Parotid gland (tissue), 1 donor: ENCODE results near the gene ZNF408.

DNA sequence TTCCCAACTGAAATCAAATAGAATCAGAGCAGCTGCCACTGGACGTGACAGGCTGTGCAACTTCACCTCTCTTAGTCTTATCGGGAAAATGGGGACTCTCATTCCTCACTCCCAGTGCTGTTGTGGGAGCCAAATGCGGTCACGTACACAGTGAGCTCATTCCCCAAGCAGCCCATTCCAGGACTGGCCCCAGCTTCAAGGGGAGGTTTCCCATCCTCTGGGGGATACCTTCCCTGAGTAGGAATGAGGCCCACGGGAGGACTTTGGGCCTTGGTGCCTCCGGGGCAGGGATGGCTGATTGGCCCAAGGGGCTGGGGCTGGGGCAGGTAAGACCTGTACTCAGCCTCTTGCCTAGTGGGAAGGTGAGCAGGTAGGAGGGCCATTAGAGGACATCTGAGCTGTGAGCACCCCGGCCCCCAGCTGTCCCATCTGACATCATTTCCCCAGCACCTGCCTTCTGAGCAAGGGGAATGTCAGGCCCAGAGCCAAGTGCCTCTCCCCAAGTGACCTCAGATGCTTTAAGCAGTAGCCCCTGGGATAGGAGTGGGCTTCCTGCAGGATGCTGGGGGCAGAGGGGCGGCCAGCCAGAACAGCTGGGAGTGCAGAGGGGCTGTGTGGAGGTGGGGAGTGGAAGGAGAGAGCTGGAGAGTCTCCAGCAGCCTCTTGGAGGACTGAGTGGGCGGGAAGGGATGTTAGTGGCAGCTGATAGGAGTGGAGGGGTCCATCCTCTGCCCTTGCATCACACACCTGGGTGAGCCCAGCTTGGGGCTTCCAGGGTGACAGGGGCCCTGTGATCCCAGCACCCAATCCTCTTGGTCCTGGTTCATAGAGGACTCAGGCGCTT, 58.4 kb downstream of the CD82 start:
- PRO-cap, result no peak

DNA sequence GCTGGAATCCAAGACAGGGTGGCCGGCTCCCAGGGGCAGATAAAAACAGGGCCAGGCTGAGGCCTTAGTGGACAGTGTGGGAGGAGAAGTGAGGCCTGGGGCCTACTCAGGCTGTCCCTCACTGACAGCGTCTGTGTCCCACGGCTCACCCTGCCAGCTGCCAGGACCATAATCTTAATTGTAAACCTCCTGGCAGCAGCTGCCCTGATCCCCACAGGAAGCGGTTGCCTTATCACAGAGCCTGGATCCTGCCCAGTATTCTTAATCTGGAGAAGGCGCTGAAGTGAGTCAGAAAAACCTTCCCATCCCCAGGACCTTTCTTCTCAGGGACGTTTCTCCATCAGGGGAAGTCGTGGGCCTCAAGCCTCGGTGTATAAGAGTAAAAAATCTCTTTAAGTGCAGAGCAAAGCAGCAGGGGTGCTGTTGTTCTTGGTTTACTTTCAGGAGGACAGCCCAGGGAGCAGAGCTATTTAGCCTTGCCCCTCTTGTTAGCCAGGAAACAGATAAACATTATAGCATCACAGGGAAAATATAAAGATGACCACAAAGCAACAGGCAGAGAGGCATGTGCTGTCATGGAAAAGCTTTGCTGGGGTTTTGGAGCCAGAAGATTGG, 39.5 kb downstream of the TSPAN18 start:
- PRO-cap, result no peak

GRCh38 chr11:44945061-44945524, 5.6 kb downstream of the TP53I11 start:
- PRO-cap, result no peak

DNA sequence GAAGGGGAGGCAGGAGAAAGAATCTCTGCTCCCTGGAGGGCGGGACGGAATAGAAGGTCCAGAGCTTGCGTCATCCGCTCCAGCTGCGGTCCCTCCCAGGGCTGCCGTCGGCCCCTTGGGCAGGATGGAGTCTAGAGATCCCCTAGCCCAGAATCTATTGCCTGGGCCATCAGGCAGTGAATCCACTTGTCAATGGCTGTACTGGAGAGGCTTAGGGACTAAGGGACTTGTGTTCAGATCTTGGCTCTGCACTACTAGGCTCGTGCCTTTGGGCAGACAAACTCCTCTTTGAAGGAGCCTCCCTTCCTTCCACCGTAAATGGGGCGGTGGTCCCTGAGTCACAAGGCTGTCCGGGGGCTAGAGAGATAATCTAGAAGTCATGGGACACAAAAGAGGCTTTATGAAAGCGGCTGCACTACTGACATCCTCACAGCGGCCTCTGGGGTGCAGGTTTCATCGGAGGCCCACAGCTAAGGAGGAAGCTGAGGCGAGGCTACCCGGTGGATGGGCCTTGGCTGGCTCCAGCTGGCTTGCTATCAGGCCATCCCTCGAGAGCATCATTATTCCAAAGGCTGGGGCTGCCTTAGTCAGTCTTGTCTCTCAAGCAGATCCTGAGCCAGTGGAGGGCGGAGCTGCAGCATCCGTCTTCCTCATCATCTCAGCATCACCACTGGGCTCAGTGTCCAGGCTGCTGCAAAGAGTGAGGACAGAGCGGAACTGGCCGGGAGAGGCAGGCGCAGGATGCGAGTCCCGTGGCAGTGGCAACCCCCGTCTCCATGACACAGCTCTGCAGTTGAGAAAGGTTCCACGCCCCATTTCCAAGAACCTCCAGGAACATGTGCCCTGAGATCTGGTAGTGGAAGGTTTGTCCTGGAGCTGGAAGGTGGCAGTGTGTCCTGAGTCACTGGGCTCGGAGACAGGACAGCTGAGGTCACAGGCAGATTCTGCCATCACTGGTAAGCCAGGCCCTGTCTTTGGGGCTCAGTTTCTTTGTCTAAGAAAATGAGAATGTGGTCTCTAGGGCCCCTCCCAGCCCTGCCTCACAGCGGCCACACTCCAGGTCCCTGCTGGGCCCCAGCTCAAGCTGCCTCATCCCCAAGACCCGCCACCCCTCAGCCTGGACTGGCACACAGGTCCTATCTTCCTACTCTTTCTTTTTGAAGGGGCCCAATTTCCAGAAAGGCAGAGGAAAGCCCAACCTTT, 4.5 kb downstream of the TP53I11 start:
- PRO-cap, result no peak

GRCh38 chr11:44950021-44950457, 644 bp downstream of the TP53I11 start:
- PRO-cap, result no peak

- PRO-cap, result no peak
These were observed 78.5 kb upstream of the TP53I11 start for GRCh38 chr11:45029139-45029690.

DNA sequence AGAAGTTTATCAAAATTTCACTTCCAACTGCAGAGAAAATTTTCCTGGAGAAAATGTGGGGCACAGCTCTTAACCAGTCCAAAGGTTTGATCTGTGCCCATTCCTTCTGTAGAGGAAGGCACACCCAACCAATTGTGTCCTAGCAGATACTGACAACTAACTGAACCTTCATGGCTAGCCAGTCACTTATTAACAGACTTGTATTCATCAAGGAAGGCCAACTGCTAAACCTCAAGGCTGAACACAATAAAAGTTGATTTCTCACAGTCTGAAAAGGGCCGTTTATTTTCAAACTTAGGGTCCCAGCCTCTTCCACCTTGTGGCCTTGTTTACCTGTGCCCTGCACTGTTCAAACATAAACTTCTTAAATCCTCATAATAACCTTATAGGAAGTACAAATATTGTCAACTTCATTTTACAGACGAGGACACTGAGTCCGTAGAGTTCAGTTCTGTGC, 19.4 kb downstream of the SYT13 start:
- PRO-cap, result no peak

GRCh38 chr11:45280243-45280837, 5.8 kb downstream of the SYT13 start:
- PRO-cap, result no peak

DNA sequence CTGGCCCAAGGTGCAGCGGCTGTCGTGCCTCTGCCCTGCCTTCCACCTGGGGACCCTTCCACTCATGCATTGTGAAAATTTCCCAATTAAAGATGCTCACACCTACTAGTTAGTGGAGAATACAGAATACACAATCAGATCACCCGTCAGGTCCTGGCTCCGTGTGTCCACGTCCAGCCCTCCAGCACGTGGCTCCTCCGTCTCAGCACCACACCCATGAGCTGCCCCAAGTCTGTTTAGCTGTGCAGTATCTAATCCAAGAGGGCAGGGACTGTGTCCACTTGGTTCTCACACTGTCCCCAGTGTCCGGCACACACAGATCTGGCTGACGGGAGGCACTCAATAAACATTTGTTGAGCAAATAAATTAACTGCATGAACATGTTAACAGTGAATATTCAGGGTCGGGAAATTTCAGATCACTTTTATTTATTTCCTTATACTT, 110.9 kb downstream of the CHST1 start:
- PRO-cap, result no peak

- PRO-cap, result no peak
These were observed 3.2 kb upstream of the SLC35C1 start for GRCh38 chr11:45801555-45802380.

GRCh38 chr11:45899052-45900370, 7.6 kb downstream of the FREY1 start:
- PRO-cap, result unidirectional peak, plus-strand start at chr11:45899935

GRCh38 chr11:45919971-45920502, 2.4 kb upstream of the PEX16 start:
- PRO-cap, result no peak

GRCh38 chr11:45921463-45921935, 957 bp upstream of the LARGE2 start:
- PRO-cap, result no peak

DNA sequence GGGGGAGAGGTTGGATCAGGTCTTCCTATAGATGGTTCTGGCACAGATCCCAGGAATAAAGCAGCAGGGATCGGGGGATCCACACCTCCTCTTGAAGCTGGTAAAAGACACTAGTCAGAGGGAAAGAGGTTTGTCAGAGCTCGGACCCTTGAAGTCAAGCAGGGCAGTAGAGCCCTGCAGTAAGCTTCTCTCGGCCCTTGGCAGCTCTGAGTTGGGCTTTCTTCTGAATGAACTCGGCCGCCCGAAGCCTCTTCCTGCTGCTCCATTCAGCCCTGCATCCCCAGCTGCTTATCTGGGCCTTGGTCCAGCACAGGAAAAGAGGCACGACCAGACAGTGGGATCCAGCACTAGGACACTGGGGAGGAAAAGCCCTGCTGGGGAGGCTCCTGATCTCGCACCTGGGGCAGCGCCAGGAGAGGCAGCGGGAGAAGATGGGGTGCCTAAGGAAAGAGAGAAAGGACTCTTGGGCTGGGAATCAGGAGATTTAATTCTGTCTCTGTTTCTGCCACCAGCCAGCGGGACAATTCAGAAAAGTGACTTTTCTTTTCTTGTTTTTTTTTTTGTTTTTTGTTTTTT, 2.2 kb downstream of the CREB3L1 start:
- PRO-cap, result no peak

- PRO-cap, result unidirectional peak, minus-strand start at chr11:46338793; unidirectional peak, plus-strand start at chr11:46339497
These were observed 8.4 kb upstream of the DGKZ start for GRCh38 chr11:46338618-46339604.

GRCh38 chr11:46364673-46365394, 16.6 kb upstream of the MDK start:
- PRO-cap, result no peak

GRCh38 chr11:46383481-46383942, 2.0 kb downstream of the MDK start:
- PRO-cap, result no peak

DNA sequence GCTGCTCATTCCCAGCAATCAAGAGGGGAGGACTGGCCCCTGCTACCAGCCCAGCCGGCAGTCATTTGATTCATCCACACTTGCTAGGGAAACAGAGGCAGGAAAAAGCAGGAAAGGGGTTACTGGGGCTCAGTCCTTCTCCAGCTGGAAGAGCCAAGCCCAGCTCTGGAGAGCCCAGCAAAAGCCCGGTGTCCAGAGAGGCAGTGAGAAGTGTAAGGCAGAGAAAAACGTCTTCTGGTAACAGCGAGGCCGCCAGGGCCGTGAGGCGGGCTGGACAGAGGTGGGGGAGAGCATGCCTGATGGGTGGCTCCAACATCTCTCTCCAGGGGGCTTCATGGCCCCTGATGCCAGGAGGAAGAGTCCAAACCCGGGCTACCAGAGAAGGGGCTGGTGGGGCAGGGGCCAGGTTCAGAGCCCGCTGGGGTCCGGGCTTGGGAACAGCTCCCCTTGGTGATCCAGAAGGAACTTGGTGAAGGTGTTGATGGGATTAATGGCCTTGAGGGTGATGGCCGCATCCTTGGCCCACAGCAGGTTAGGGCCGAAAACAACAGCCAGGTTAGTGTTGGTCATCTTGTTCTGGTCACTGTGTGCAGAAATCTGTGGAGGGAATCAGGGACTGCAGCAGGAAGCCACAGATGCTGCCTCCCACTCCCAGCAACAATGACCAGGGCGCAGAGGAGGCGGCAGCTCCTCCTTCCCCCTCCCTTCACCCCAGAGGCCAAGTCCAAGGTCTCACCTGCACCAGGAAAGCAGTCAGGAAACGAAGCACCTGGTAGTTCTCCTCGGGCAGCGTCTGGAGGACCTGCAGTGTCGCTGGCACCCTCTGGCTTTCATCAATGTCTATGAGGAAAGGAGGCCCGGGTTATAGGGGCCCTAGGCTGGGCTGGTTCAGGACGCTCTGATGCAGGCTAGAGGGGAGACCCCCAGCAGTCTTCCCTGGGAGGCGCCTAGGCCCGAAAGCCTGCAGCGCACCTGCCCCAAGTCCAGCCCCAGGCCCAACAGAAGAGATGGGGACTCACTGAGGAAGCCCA, 21.5 kb downstream of the ARHGAP1 start:
- PRO-cap, result no peak

DNA sequence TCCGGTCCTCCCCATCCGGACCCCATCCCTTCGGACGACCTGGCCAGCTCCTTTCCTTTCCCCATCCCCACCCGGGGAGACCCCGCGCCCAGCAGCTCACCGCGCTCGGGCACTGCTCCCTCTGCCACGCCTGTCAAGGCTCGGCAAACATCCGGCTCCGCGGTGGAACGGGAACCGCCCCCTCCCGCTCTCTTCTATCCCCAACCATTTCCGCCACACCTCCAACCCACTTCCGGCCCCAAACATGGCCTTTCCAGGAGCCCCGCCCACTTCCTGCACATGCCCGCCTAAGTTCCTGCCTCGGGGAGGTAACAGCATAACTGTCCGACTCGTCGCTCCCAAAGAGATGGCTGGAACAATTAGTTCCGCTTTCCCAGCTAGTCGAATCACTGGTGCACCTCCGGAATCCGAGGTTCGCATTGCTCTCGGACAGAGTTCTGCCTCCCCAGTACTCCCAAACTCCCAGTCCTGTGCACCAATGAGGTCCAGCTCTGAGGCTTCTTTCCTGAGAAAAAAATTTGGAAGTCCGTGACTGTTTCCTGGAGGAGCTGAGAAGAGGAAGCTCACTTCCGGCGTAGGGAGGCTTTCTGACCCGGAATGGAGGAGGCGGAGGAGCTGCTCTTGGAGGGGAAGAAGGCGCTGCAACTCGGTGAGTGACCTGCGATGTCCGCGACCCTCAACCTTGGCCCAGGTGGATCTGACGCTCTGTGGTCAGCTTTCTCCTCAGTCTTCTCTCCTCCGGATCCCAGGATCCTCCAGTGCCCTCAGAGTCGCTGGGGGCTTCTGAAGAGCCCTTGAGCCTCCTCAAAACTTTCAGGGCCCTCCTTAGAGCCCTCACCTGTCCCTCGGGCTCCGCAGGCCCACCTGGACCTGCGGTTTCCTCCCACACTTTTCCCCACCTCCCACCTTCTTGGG, at the start of gene ZNF408:
Gene ZNF408 (plus strand): TSS at position 581 of the 915 bp plus-strand sequence.
- PRO-cap, result unidirectional peak, minus-strand start at position 123 of the sequence; unidirectional peak, plus-strand start at position 613 of the sequence

GRCh38 chr11:47118867-47119367, 57.8 kb downstream of the ARFGAP2 start:
- PRO-cap, result no peak